Skeletal muscle satellite cell (primary cell): ENCODE measurements around a stretch of chr2.

DNA sequence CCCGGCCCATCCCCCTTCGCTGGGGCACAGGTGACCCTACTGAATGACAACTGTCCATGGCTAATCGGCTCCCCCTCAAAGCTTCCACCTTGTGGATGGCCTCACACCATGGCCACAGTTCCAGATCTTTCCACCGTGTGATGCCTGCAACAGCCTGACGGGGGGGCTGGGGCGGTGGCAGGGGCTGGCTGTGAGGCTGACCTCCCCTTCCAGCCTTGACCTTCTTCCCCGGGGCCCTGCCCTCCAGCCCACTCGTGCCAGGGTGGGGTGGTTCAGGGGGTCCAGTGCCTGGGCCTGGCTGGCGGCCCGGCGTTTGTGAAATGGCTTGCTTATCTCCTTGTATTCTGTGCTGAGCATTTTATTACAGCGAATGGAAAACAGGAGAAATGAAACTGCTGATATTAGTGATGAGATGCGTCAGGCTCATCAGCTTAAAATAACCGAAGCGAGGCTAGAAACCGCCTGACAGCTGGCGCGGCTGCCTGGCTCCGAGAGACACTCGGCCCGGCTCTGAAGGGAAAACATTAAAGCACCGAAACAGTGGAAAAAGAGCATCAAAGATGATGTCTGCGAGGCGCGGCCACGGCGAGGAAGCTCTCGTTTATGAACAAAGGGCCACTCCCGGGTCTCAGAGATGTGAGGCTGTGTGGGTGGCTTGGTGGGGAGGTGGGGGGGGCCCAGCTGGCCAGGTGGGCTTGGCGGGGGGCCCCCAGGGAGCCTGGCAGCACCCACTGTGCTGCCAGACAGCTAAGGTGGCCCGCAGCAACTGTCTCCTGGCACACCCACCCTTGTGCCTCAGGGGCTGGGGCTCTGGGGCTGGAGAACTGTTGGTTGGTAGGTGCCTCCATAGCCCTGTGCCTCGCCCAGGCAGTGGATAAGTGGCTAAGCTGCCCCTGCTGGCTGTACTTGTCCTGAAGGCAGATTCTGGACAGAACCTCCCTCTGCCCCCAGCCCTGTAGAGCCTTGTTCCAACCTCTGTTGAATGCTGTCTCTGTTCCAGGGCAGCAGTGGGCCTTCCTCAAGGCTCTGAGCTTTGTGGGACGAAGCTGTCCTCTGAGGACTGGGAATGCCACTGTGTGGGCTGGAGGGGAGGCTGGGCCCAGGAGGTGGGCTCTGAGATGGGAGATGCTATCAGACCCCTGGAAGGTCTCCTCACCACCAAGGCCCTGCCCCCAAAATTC is 1.1 kb upstream of the PDCD1 start:
- CAGE, long polyA plus RNA, result no peak

- CAGE, long polyA plus RNA, result no peak
Measured at GRCh38 chr2:241866349-241867254, 2.9 kb upstream of the RTP5 start.

DNA sequence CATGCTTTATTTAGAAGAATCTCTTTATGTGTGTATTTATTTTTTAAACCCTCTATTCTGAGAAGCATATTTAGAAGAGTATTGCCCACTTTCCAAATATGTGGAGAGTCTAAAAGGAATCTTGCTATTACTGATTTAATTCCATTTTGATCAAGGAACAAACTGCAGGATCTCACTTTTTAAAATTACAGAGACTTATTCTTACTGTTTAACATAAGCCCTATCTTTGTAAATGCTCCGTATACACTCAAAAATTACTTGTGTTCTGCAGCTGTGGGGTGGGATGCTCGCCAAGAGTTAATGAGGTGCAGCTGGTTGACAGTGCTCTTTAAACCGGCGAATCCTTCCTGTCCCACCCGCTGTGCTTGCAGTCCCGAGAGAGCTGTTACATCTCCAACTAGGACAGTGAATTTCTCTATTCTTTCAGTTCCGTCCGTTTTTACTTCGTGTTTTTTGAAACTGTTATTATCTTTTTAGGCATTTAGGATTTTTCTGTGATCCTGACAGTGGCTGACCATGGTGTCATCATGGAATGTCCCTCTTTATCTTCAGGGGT is 13.4 kb downstream of the RTP5 start:
- CAGE, long polyA plus RNA, result no peak

DNA sequence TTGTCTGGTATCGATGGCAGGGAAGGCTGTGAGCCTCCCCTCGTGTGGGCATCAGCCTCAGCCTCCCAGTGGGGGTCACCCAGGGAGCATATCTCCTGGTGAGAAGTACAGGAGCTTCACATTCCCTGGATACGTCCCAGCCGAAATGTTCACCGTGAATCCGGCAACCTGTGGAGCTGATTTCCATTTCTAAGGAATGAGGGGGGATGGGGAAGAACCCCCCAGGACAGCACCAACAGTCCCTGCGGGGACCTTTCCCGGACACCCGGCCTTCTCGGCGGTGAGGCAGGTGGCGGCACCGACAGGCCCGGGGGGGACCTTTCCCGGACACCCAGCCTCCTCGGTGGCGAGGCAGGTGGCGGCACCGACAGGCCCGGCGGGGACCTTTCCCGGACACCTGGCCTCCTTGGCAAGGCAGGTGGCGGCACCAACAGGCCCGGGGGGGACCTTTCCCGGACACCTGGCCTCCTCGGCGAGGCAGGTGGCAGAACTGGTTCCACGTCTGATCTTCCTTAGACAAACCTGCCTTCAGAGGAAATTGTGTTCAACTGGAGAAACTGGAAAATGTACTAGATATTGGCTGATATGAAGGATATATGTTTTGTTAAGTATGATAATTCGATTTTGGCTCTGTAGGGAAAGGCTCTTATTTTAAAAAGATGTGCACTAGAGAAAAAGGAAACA is 9.5 kb downstream of the FAM240C start:
- CAGE, long polyA plus RNA, result no peak

- CAGE, long polyA plus RNA, result no peak
Measured at GRCh38 chr2:241891354-241891763, 8.9 kb downstream of the FAM240C start.

GRCh38 chr2:241936778-241936977 is 36.4 kb upstream of the FAM240C start:
- CAGE, long polyA plus RNA, result no peak

GRCh38 chr2:241973838-241974406 is 73.7 kb upstream of the FAM240C start:
- CAGE, long polyA plus RNA, result no peak

GRCh38 chr2:242114442-242115020 is 214.3 kb upstream of the FAM240C start:
- CAGE, long polyA plus RNA, result no peak

GRCh38 chr2:242118595-242119250 is 218.5 kb upstream of the FAM240C start:
- CAGE, long polyA plus RNA, result no peak